M059J (cell line): ENCODE measurements around a stretch of chr2.

GRCh38 chr2:158099798-158100293 is 1.8 kb upstream of the UPP2 start:
- RAMPAGE, long total RNA, result no peak

DNA sequence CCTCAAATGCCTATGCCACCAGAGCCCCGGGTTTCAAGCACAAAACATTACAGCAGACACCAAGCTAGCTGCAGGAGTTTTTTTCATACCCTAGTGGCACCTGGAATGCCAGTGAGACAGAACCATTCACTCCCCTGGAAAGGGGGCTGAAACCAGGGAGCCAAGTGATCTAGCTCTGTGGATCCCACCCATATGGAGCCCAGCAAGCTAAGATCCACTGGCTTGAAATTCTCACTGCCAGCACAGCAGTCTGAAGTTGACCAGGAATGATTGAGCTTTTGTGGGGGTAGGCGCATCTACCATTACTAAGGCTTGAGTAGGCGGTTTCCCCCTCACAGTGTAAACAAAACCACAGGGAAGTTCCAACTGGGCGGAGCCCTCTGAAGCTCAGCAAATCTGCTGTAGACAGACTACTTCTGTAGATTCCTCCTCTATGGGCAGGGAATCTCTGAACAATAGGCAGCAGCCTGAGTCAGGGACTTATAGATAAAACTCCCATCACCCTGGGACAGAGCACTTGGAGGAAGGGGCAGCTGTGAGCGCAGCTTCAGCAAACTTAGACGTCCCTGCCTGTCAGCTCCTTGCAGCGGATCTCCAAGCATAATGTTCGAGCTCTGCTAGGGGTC is 96.7 kb downstream of the CCDC148 start:
- RAMPAGE, long total RNA, result no peak

DNA sequence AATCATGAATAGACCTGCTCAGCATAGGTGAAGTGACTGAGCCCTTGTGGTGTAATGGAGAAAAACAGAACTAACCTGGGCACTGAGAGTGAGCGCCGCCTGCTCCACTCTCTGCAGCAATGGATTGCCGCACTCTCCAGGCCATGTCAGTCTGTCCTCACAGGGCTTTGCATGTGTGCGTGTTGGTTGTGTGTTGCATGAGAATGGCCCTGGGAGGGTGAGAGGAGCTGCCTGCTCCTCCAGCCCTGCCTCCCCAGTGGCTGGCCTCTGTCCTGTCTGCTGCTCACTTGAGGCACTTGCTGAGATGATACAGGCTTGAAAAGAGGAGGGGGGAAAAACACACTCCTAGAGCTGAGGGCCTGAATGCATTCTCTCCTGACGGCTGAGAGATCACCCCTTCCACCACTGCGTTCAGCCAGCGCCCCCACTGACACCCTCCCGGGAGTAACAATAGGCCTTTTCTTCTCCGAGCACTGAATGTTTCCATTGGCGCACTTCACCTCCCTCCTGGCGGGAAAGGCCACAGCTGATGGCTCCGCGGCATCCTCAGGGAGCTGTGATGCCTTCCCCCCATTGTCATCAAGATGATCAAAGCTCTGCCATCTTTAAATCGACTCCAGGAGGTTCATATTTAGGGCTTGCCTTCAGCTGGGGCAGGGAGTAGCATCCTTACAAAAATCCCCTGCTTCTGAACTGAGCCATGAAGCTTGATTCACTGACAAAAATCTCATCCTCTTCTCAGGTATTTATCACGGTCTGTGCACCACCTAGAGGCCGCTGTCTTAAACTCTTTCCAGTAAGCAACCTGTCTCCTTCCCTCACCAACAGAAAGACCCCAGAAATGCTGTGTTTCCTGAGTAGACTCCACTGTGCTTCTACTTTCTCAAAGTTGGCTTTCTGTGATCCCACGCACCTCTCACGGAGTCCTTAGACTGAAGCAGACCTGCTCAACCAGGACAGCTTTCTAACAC is 49.8 kb upstream of the DAPL1 start:
- RAMPAGE, long total RNA, result no peak

DNA sequence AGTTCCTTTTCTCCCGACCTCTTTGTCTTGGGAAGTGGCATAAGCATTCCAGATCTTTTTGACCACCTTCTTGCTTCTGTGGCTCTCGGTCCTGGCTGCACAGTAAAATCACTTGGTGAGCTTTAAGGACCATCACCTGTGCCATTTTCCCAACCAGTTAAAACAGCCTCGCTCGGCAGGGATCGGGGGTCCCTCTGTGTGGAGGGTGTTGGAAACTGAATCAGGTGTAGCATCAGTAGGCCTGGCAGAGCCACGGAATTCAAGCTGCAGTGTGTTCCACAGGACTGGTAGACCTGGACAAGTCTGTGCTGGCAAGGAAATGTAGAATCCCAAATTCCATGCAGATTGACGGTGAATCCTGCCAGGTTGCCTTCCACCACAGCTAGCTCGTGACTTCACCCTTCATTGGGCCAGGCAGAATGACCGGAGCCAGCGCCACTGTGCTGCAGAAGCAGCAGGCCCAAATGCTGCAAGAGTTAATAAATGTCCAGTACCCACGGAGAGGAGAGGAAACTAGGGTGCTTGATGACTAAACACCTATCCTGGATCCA is 122.0 kb downstream of the TANC1 start:
- RAMPAGE, long total RNA, result no peak

GRCh38 chr2:159119379-159120291 is 151.2 kb downstream of the TANC1 start:
- RAMPAGE, long total RNA, result no peak

- RAMPAGE, long total RNA, result no peak
These were observed 76.6 kb downstream of the WDSUB1 start for GRCh38 chr2:159210016-159210274.

DNA sequence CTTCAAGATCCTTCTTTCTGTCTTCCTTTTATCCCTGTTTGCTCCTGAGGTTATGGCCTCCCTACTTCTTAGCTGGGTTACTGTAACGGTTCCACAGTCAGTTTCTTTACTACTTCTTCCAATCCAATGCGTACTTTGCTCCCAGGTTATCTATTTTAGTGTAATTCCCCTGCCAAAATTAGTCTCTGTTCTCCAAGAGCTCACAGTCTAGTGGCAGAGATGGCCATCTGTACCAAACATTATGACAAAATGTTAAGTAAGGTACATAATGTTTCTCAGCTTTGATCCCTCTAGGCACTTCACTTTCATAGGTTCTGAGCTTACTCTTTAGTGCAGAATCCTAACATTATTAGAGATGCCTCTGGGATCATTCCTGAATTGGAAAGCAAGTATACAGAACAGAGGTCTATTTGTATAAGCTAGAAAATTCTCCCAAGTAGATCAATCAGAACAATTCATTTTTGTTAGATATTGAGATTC is 85.1 kb upstream of the WDSUB1 start:
- RAMPAGE, long total RNA, result no peak

DNA sequence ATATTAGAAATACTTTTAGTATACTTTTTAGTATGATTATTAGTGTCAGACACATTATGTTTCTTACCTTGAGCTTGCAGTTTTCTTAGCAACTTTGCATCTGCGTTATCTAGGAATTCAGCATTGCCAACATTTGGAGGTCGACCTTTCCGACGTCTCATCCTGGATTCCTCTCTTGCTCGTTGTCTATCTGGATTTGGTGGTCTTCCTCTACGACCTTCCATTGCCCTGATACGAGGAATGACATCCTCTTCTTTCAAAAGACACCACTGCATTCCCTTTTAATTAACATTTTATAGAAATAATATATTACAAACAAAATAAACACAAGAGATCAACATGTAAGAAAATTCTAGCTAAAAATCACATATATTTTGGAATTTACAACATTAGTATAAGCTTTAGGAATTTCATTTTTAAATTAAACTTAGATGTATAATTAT is 125.8 kb upstream of the WDSUB1 start:
- RAMPAGE, long total RNA, result no peak

DNA sequence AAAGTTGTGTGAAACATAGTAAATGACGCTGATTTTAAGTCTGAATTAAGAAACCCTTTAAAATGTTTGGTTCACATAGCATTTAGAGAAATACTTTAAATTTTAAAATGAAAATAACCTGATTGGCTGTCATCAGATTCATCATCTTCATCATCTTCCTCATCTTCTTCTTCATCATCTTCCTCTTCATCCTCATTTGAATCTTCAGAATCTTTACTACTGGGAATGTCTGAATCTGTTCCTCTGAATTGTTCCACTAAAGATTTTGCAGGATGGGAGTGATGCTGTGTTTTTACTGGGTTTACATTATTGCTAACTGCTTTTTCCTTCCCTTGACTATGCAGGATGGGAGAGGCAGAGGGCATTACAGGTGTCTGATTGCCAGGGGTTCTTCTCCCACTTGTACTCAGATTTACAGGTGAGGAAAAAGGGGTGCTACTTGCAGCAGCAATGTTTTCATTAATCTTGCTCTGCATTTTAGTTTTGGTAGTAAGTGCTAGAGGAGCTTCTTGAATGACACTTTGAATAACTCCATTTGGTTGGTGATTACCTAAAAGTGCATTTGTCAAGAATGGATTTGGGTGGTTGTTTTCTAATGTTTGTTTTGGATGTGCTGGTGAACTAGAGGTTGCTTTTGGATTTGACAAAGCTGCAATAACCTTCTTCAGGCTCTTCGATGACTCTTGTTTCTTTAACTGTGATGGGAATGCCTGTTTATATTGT is 146.3 kb upstream of the WDSUB1 start:
- RAMPAGE, long total RNA, result no peak

DNA sequence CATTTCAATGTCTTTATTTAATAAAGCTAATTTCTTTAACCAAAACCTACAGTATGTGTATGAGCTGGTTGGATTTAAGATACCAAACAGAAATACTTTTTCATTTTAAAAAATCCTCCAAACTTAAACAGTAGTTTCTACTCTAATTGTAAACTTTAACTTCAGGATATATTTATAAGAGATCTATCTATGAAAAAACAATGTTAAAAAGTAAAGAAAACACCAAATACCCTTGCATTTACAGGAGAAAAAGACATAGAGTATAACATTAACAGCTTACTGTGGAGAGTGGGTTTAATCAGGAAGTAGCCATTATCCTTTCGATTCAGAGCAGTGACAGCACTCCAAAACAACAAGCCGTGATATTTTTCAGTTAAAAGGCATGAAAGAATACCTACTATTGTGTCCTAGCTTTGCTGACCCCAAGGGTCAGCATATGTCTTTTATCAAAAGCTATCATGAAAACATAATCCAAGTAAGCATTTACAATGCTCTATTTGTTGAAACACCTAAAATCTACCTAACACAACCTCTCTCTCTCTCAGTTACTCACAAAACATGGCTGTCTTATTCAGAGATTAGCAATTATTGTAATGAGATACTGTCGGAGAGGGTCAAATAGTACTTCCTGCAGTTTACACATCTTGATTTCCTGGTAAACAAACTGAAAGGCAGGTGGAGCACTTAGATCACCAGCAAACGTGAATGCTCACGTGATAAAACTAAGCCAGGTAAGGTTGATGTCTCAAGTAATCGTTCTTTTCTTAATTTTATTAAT is 100.2 kb downstream of the BAZ2B start:
- RAMPAGE, long total RNA, result no peak

GRCh38 chr2:159603431-159604281 is 12.7 kb downstream of the BAZ2B start:
- RAMPAGE, long total RNA, result no peak

DNA sequence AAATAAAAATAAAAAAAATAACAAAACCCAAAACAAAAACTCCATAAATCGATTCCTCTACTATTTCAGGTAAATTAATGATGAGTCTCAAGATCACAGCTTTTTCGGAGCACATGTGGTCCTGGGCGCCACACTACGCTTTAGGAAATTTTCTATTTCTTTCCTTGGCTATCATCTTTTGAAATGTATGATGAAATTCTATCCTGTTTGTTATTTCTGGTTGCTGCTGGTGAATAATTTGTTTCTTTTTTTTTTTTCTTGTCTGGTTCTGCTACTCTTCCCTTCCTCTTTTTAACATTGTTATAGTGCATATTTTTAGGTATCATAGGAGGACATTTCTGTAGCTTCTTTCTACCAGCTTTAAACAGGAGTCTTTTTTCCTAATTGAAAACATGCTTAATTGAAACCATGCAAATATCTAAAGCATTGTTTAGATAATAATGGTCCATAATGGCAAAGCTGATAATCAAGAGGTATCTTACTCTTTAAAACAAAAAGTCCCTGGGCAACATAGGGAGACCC is 19.1 kb upstream of the BAZ2B start:
- RAMPAGE, long total RNA, result no peak

- RAMPAGE, long total RNA, result no peak
These were observed 25.6 kb downstream of the MARCHF7 start for GRCh38 chr2:159737691-159738467.

GRCh38 chr2:160157790-160158642 is 42.1 kb downstream of the ITGB6 start:
- RAMPAGE, long total RNA, result no peak

GRCh38 chr2:160208156-160208645 is 8.1 kb upstream of the ITGB6 start:
- RAMPAGE, long total RNA, result no peak

DNA sequence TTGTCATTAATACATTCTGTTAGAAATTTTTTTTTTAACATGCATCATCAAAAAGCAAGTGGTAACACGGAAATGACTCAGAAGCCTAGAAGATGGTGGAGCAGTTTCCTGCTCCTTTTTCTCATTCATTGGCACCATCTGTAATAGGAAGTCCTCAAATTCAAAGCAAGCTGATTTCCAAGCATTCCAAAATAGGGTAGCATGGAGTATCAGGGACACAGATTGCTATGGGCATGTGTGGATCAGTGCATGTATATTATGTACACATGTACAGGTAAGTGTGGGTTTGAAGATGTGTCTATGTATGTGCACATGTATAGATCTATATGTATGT is 79.9 kb upstream of the ITGB6 start:
- RAMPAGE, long total RNA, result no peak

GRCh38 chr2:160411029-160411579 is 82.5 kb downstream of the RBMS1 start:
- RAMPAGE, long total RNA, result no peak

- RAMPAGE, long total RNA, result no peak
These were observed 73.3 kb downstream of the RBMS1 start for GRCh38 chr2:160420262-160420740.

DNA sequence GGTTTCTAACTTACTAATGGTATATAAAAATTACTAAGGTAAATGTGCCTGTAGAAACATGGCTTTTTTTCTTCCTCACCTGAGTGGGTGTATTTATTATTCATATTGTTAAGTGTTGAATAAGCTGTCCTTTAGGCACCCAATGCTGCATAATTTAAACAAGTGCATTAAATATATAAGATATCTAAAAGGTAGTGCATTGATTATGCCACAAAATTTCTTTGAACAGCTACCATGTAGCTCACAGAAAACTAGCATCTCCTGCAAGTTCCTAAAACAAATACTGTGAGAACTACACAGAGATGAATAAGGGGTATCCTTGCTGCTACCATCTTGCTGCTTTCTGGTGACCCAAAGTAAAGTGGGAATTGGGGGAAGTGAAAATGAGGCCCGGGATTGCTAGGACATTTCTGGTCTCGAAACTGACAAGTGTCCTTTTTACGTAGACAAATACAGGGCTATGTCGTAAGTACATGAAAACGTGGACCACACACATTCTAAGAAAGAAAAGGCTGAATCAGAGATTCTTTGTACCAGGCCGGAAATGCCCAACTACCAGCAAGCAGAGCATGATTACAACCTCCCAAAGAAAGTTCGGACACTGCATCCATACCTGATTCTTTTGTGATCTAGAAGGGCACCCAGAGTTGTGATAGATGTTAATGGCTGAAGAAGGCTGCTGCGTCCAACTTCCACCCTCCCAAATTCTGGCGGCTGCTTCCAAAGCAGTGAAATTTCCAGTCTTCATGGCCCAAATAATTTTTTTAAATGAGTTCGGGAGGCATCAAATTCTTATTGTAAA is 1.8 kb downstream of the RBMS1 start:
- RAMPAGE, long total RNA, result no peak

- RAMPAGE, long total RNA, result no peak
These were observed 166.0 kb upstream of the TANK start for GRCh38 chr2:160994222-160994721.